SJSA1 (cell line): ENCODE data around the genes RYR2, ZP4 and CHRM3.

- RAMPAGE, long total RNA: no peak
Observed at GRCh38 chr1:236843746-236844302, 48.7 kb downstream of the MTR start.

DNA sequence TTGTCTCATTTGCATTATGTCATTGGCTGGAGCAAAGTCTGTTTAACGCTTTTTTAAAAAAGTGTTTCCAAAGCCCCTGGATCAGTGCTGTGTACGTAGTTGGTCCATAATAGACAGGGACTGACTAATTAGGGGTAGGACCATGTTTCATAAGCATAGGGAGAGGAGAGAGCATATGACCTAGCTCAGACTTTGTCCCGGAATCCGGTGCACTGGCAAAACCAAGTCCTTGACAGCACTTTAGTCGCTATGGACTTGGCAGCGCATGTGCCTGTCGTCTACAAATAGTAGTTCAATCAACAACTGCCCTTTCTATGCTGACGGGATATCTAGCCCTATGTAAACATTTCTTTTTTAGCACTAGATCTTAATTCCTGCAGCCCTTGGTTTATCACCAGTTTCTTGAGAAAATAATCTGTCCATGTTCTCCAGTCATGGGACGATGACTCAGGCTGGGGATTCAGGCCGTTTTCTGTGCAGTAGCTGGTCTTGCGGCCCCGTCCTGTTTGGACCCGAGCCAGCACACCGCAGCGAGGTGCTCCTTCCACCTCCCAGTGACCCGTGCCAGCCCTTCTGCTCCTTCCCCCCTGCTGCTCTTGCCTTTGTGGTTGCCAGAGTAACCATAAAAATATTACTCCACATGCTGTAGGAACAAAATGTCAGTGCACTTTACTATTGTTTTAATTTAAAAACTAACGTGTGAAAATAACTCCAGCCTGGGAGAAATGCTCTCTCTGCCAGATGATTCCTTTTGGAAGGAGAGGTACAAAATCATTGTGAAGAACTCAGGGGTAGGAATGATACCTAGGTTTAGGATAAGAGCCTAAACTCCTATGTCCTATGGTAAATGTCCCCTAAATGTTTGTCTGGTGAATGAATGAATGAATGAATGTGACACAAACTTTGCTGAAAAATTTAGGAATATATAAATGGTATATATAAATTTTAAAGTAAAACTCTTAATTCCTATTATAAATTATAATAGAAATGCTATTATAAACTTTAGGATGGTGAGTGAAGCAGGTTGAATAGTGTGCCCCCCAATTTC is 8.7 kb upstream of the MT1HL1 start:
- RAMPAGE, long total RNA: no peak

- RAMPAGE, long total RNA: no peak
Observed at GRCh38 chr1:237041587-237042517, at the start of gene RYR2. Gene RYR2, plus strand, starts transcription at chr1:237042184.

GRCh38 chr1:237042940-237044064 is 1.3 kb downstream of the RYR2 start:
- RAMPAGE, long total RNA: no peak

DNA sequence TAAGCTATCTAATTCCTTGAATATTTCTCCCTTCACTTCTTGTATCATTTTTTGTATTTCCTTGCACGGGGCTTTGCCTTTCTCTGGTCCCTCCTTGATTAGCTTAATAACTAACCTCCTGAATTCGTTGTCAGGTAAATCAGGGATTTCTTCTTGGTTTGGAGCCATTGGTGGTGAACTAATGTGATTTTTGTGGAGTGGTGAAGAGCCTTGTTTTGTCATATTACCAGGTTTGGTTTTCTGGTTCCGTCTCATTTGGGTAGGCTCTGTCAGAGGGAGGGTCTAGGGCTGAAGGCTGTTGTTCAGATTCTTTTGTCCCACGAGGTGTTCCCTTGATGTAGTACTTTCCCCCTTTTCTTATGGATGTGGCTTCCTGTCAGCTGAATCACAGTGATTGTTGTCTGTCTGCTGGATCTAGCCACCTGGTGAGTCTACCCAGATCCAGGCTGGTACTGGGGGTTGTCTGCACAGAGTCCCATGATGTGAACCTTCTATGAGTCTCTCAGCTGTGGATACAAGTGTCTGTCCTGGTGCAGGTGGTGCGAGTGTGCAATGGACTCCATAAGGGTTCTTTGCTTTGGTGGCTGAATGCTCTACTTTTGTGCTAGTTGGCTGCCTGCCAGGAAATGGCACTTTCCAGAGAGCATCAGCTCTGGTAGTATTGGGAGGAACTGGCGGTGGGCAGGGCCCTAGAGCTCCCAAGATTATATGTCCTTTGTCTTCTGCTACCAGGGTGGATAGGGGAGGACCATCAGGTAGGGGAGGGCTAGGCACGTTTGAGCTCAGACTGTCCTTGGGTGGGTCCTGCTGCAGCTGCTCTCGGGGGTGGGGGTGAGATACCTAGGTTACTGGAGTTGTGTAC is 245.9 kb downstream of the RYR2 start:
- RAMPAGE, long total RNA: no peak

- RAMPAGE, long total RNA: no peak
Observed at GRCh38 chr1:237783586-237784616, 106.8 kb downstream of the ZP4 start.

GRCh38 chr1:237890834-237891180 is at the start of gene ZP4:
Gene ZP4, minus strand, starts transcription at chr1:237890922.
- RAMPAGE, long total RNA: no peak

- RAMPAGE, long total RNA: no peak
Observed at GRCh38 chr1:239386379-239387393, at the start of gene CHRM3. Gene CHRM3, plus strand, starts transcription at chr1:239386568.

DNA sequence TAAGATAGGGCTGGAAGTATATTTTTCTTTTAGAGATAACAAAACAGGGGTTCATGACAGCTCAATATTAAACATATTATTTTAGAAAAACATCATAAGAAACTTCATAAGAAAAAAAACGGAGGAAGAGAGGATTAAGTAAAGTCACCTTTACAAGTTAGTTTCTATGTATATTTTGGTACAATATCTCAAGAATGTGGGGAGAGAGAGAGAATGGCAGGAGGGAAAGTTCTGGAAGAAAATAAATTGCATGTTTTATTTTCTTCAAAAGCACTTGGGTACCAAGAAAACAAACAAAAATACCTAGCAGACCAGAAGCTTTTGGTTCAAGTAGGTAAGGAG is 60.8 kb downstream of the CHRM3 start:
- RAMPAGE, long total RNA: no peak

- RAMPAGE, long total RNA: no peak
Observed at GRCh38 chr1:239730240-239730816, 344.0 kb downstream of the CHRM3 start.

GRCh38 chr1:239814002-239814969 is 277.4 kb upstream of the FMN2 start:
- RAMPAGE, long total RNA: no peak

- RAMPAGE, long total RNA: no peak
Observed at GRCh38 chr1:240763244-240763645, 151.3 kb upstream of the GREM2 start.

DNA sequence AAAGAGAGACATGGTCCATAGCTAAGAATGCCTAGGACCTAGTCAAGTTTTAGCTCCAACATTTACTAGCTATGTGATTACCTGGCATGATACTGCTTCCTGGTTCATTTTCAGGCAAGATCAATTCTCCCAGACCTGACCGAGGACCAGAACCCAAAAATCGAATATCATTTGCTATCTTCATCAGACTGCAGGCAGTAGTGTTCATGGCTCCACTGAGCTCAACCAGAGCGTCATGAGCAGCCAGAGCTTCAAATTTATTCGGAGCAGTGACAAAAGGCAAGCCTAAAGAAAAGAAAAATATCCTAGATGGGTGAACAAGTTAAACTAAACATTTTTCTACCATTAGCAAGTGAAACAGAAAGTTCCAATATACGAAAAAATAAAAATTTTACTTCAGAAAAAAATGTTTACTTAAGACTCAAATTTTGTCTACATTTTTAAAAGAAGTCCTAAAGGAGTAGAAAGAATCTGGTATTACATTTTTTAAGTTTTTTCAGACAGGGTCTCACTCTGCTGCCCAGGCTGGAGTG is 15.5 kb downstream of the FH start:
- RAMPAGE, long total RNA: no peak

DNA sequence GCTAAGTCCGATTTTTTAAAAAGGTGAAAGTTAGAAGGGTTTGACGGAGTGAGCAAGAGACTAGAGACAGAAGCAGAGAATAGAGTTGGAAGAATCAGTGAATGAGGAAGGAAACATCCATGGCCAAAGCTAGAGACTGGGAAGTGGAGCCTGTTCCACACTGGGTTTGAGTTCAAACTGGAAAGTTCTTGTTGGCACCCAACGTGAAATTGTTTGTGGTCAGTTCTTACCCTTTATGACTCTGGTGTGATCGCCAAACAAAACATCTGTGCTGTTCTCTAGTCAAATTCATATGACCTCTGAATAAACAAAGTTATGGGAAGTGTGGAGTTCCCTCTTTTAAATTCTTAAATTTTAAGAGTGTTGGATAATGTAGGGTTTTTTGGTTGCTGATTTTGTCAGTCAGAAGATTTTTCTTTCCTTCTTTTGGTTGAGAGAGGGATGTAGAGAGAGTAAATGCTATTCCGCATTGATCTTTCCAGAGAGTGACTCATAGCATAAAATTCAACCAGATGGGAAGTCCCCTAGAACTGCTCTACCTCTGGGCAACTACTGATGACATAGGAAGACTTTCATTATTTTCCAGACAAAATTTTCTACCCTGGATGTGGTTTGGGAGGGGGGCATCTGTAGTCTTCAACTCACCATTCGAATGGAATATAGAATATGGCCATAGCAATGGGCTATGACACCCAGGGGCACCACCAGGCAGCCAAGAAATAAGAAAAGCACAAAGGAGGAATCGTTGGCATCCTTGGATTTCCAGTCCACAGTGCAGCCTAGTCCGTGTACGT is 36.4 kb downstream of the CHML start:
- RAMPAGE, long total RNA: no peak

DNA sequence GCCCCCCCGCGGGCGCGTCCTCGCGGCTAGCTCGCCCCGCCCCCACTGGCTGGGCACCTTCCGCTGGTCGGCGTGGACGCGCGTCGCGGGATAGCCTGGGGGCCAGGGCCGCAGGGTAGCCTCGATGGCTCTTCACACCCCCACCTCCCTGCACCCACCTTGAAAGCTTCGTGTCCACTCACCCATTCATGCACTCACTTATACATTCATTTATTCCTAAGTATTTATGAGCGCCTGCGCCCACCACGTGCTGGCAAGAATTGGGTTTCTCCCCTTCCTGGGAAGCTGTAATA is 280 bp upstream of the CHML start:
- RAMPAGE, long total RNA: no peak

- RAMPAGE, long total RNA: no peak
Observed at GRCh38 chr1:241640796-241641681, 870 bp upstream of the CHML start.

- RAMPAGE, long total RNA: no peak
Observed at GRCh38 chr1:241934730-241935372, 22.7 kb upstream of the BECN2 start.

DNA sequence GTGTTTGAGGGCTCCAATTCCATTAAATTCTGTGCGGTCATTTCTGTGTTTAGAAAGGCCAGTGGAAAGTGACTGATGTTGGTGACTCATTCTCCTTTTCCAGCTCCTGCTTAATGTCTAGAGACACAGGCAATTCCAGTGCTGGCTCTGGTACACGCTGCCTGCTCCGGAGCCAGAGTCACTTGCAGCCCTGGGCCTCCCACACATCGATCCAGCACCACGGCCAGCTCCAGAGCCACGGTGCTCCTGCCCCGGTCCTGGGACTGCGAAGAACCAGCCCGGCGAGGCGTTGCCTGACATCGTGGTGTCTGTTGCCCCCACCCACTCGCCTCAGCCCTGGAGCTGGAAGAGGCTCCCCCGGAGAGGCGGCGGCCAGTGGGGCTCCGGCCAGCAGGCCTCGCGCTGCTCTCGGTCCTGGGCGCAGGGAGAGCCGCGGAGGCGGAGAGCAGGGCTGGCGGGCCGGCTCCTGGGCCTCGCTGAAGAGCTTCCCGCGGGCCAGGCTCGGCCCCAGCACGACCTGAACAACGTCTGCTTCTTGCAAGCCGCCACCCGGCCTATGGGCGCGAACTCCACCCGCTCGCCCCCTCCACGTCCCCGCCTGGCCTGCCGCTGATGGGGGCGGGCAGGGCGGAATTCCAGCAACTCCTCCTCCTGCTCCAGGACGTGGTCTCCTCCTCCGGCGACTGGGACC is 364.8 kb downstream of the CEP170 start:
- RAMPAGE, long total RNA: no peak

- RAMPAGE, long total RNA: no peak
Observed at GRCh38 chr1:243454622-243454967, 198.8 kb downstream of the SDCCAG8 start.

DNA sequence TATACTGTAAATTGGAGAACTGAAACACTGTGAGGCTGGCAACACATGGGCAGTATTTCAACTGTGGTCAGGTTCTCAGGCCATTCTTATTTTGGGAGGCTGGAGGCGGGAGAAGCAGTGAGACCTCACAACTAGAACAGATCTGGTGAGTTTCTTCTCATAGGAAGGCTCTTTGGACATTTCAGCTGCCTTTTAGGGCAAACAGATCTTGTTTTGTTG is 216.0 kb downstream of the SDCCAG8 start:
- RAMPAGE, long total RNA: no peak